ENCODE measurements around a stretch of chr4.

- RRBS, 2 experiments: no CpG with 5 or more reads among the region's 47 CpGs
Observed at GRCh38 chr4:74934055-74934977, 1.4 kb downstream of the PARM1 start.

GRCh38 chr4:74948245-74948826, 15.4 kb downstream of the PARM1 start:
- RRBS, 2 experiments: no CpG with 5 or more reads among the region's 7 CpGs

- RRBS, 2 experiments: no CpG with 5 or more reads among the region's 8 CpGs
Observed at GRCh38 chr4:75561815-75562330, 6.0 kb downstream of the ODAPH start.

DNA sequence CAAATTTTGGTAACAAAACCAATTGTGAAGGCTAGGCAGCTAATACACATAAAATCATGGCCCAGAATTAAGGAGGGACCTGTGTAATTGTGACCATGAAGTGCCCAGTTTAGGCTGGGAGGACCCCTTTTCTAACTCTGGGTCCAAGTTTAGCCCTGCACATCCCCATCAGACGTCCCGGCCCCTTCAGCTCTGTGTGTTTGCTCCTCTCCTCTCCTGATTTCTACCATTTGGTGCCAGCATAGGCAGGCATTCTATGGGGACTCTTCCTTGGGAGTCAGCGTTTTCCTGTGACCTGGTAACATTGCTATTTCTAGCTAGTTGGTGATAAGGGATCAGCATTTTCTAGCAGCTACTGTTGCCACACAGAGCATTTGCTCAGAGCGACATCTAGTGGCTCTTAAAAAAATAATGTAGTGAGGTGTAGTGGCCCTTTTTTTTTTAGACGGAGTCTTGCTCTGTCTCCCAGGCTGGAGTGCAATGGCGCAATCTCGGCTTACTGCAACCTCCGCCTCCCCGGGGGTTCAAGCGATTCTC, 54.1 kb downstream of the PPEF2 start:
- RRBS, 2 experiments: no CpG with 5 or more reads among the region's 10 CpGs

DNA sequence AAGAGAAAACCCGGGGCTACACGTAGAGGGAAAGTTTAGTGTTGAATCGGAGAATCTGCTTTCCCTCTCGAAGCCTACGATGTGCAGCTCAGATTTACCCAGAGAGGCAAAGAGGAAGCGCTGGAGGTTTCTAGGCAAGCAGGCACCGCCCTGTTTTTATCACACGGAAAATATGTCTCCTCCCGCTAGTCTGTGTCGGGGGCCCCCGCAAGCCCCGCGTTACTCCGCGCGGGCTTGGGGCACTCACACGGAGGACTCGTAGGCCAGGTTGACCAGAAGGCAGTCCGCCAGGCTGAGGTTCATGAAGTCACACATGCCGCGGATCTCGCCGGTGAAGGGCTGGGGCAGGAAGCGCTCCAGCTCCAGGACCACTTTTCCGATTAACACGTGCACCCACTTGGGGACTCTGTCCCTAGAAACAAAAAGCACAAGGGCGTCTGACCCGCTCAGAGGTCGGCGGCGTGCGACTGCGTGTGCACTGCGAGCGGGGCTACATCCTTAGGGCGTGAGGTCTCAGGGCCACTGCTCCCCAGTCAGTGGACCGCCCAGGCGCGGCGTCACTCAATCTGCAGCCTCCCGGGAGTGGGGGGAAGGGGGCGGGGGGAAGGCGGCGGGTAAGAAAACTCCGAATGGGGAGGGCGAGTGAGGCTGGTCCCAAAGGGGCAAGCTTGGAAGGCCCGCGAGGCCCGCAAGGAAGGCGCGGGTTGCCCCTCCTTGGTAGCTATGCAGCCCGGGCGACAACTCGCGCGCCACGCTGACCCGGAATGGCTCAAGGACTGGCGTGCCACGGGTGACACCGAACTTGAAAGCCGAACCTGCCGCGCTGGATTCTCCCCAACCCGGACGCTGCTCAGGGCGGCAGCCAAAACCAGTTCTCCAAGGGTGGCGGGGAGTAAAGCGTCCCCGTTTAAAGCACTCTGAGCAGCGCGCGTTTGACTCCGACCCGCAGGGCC, 783 bp downstream of the NAAA start:
- RRBS, 2 experiments: under 1 to 3% methylated on average over 11 of the region's 75 CpGs

DNA sequence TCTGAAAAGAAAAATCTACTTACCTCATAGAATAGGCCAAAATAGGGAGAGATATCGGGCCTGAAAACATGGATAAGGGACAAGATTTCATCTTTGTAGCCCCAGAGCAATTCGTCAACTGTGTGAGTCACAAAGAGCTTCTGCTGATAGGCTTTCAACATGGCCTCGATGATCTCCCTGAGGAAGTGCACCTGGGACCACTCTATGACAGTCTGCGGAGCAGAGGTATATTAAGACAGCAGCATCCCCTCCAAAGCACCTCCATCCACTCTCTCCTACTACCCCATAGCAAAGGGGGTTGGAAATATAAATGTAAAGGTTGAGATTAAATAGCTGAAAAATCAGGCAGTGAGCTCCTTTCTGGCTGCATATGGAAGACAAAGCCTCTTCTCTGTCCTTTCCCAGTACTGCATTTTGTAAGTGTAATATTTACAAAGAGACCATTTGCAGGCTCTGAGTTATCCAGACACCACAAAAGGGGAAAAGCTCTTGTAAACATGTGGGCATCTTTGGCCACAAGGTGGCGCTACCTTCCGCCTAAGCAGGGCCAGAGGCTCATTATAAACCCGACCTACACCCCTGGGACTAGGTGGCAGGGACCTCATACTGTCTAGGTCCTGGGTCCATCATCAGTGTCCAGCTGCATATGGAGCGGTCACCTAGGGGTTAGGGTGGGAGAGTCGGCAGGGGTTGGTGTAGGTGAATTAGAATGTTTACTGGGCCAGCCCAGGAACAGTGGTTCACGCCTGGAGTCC, 31.5 kb upstream of the NUP54 start:
- RRBS, 2 experiments: no CpG with 5 or more reads among the region's 10 CpGs

GRCh38 chr4:76216869-76217829, 3.5 kb upstream of the SCARB2 start:
- RRBS, 2 experiments: no CpG with 5 or more reads among the region's 7 CpGs

- RRBS, 2 experiments: no CpG with 5 or more reads among the region's 5 CpGs
Observed at GRCh38 chr4:76275368-76276241, 24.1 kb downstream of the FAM47E start.

GRCh38 chr4:76308459-76309040, 2.0 kb downstream of the STBD1 start:
- RRBS, 2 experiments: no CpG with 5 or more reads among the region's 9 CpGs

DNA sequence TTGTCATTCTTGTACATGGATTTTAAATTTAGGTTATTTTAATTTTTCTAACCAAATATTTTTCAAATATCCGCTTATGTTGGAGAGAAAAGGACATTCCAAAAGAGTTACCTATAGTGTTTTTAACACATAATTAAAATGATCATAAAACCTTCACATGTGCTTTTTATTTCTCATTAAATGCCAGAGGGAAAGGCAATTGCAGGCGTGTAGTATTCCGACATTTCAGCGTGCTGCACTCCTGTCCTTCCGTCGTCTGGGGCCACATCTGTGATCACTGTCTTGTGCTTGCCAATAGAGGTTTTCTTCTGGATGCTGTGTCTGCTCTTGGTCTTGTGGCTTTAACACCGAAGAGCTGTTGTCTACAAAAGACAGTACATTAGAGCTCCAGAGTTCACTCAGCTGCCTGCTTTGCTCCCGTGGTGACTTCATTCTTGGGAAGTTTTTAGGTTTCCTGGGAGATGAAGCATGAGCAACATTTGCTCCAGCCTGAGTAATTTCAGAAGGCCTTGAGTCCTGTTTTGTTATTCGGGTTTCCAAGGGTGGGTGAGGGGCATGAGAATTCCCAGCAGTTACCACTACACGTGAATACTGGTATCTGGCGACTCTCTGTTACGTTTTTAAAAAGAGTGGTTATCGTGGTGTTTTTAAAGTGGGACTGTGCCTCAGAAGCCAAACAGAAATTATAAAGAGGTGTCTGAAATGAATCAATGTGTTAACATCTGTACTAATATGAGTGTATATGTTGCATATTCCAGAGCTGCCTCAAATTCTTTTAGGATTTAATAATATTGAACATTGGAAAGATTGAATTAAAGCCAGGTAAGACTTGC, 189.2 kb downstream of the SHROOM3 start:
- RRBS, 2 experiments: no CpG with 5 or more reads among the region's 13 CpGs

DNA sequence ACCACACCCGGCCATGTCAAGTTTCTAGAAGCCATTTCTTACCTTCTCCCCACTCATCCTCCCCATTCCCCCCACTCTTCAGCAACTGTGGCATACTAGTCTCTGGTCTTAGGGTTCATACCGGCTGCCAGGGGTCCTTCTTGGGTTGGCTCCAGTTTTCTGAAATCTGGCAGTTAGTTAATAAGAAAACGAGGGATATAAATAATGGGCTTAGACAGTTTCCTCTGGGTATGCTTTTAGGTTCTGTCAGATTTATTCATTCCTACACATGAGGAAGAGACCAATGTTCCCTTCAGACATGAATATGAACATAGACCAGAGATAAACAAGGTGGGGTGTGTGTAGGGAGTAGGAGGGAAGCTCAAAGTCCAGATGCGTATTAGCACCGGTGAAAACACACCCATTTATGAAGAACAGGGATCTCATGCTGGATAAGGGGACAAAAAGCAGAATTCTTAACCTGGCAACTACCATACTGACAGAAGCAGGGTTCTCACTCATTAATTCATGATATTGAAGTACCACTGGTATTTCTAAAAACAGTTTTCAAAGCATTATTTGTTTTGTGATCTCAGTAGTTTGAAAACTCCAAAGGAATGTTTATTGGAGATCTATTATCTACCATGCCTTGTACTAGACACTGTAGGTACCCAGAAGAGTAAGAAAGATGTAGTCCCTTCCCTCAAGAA, 223.0 kb downstream of the SOWAHB start:
- RRBS, 2 experiments: 83 to 100% methylated on average over 1 of the region's 5 CpGs

GRCh38 chr4:76682962-76683407, 215.0 kb downstream of the SOWAHB start:
- RRBS, 2 experiments: no CpG with 5 or more reads among the region's 2 CpGs

- RRBS, 2 experiments: no CpG with 5 or more reads among the region's 5 CpGs
Observed at GRCh38 chr4:76688011-76688703, 209.8 kb downstream of the SOWAHB start.

- RRBS, 2 experiments: 92 to 95% methylated on average over 2 to 3 of the region's 8 CpGs
Observed at GRCh38 chr4:76738313-76739030, 159.5 kb downstream of the SOWAHB start.

DNA sequence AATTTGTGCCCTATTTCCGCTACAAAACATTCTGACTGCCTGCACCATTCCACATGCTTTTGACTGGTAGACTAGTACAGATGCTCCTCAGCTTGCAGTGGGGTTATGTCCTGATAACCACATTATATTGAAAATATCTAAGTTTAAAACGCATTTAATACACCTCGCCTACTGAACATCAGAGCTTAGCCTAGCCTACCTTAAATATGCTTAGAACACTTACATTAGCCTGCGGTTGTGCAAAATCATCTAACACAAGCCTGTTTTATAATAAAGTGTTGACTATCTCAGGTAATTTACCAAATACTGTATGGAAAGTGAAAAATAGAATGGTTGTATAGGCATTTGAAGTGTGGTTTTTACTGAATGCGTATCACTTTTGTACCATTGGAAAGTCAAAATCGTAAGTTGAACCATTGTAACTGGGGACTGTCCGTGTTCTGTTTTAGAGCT, 11.9 kb downstream of the SEPTIN11 start:
- RRBS, 2 experiments: no CpG with 5 or more reads among the region's 7 CpGs

- RRBS, 2 experiments: no CpG with 5 or more reads among the region's 8 CpGs
Observed at GRCh38 chr4:76994007-76994666, 44.6 kb downstream of the SEPTIN11 start.

DNA sequence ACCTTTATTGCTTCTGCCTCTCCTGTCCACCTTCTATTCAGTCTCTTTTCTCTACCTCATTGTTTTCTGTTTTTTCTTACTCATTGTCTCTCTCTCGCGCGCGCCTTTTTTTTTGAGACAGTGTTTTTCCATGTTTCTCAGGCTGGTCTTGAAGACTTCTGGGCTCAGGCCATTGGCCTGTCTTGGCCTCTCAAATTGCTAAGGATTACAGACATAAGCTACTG, 21.8 kb upstream of the CCNG2 start:
- RRBS, 2 experiments: no CpG with 5 or more reads among the region's 4 CpGs

GRCh38 chr4:77621056-77621549, 15.5 kb downstream of the CXCL13 start:
- RRBS, 2 experiments: no CpG with 5 or more reads among the region's 1 CpG